ENCODE measurements around the gene DACH1.

DNA sequence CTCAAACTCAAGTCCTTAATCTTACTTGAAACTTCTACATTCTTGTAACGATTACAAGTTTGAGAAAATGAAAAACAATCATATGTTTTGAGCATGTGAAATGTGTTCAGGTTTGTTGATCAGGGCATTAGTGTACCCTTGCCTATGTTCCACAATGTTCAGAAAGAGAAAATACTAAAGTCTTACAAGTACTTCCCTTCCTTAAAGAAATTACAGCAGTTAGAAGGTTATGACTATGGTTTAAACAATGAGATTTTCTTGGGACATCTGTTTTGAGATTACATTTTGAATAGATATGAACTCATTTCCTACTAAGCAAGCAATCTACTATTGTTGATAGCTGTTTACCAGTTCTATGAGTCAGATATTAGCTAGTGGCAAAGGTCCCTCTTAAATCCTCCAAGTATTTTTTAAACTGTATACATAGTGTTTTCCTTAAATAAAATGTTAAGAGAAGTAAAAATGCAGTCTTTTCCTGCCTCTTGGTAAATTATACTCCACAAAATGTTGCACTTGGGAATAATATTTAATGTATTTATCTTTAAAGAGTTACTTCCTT lies 241.3 kb downstream of the DACH1 start:
- PRO-cap: no peak

- PRO-cap: no peak
Observed at GRCh38 chr13:71765106-71765589, 101.9 kb downstream of the DACH1 start.

DNA sequence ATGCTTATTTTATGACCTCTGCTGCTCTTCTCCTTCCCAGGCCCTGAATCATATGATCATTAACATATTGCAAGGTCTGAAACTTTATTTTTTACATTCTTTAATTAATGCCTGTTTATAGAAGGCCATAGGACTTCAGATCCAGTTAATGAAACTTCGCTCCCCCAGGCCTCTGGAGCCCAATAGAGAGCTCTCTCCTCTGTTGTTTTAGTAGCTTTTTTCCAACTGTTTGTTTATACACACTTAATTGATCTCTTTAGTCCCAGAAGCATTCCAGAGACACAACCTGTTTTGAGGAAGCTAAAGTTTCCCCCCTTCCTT lies 68.3 kb downstream of the DACH1 start:
- PRO-cap: no peak

DNA sequence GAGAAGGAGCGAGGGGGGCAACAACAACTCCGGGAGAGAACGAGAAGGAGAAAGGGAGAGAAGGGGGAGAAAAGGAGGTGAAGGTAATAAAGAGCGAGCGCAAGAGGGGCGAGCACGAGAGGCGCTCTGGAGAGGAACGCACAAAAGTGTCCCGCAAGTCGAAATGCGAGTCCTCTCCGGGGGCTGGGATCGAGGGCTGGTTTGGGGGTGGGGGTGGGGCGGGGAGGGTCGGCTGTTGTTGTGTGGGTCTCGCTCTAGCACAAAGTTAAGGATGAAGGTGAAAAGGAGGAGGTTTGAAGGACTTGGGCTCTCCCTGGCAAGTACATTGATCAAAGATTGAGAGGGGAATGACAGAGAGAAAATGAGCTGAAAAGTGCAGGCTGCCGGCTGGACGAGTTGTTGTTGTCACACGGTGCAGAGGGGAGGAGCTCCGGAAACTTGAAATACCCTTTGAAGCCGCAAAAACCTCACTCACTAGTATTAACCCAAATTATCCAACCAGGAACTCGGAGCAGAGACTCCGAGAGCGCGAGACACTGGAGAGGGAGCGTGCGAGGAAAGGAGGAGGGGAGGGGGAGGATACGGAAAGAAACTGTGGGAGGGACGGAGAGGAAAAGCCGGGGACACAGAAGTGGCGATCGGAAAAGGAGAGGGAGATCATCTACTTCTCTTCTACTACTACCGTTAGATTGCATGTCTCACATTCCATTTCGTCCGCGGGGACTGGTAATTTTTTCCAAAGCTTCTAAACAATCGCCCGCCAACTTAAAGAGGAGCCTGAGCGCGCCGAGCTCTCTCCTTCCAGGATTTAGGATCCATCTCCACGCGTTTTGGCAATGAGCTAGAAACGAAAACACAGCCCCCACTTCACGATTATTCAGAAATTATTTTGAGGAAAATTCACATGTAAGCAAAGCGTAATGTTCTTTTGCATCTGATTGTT lies at the start of gene DACH1:
DACH1 (minus strand) TSS at position 349 of the 943 bp plus-strand sequence.
- PRO-cap: no peak

GRCh38 chr13:72773547-72773989 lies 8.1 kb downstream of the DIS3 start:
- PRO-cap: no peak

DNA sequence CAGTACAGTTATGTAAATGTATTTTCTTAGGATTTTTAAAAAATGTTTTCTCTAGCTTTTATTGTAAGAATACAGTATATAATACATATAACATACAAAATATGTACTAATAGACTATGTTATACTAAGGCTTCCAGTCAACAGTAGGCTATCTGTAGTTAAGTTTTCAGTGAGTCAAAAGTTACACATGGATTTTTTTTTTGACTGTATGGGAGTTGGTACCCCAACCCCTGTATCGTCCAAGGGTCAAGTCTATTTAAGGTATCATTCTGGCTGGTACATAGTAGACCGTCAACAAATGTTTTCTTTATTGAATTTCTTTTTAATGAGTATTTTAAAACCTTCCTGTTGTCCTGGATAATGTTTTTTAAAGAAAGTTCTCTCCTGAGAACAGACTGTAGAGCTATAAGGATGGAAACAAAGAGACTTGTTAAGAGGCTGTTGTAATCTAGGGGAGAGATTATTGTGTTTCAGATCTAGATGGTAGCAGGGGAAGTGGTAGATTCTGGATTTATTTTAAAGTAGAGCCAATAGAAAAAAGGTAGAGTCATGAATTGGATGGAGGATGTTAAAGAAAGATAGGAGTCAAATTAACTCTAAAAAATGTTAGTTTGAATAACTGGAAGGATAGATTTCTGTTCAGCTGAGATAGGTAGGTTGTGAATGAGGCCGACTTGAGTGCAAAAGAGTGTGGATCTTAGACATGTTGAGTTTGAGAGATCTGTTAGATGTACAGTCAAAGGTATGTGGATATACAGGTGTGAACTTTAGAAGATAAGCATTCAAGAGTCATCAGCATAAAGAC lies 20.2 kb downstream of the PIBF1 start:
- PRO-cap: no peak

DNA sequence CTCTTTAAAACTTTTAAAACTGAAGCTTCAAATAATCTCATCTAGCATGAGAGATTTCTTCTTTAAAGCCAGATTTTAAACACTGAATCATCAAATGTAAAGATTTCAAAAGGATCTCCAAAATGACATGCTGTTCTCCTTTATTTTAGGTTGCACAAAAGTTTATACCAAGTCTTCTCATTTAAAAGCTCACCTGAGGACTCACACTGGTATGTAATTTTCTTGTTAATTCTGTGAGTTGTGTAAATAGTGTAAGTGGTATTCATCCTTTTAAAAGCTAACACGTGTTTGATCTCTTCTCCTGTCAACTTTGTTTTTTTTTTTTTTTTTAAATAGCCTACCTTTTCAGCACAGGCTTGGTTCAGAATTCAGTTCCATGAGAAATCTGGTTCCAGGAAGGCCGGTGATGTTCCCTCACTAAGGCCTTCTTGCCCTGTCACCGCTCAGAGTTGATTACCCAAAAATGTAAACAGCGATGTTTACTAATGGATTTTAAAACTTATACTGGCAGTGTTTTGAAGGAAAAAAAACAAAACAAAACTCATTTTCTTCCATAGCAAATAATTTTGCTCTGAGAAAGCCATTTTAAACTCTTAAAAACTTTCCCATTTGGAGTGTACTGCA lies 5.0 kb downstream of the KLF5 start:
- PRO-cap: no peak

GRCh38 chr13:73294165-73294515 lies 235.3 kb downstream of the KLF5 start:
- PRO-cap: no peak

- PRO-cap: no peak
Observed at GRCh38 chr13:73338449-73338939, 279.7 kb downstream of the KLF5 start.

DNA sequence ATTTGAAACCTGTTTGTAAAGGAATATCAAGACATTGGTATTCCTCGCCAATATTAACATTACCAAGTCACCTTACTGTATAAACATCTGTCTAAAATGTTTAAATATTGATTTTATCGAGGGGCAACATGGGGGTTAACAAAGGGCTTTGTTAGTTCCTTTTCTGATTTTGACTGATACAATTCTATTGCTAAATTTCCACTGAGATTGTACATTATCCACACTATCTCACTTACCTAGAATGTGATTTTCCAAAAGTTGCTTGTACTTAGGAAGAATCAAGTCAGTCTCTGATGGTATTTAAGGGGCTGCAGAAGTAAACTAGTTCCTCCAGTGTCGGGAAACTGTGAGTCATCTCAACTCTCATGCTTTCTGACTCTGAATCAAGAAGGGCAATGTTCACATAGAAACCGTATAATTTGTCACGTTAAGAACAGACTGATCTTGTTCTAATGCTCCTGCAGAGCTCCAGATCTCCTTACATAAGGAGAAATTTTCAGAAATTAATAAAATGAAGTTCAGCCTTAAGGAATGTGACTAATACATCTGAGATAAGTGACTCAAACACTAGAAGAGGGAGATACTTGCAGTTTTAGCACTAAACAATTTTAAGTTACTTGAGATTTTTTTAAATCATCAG lies 369.3 kb downstream of the KLF5 start:
- PRO-cap: no peak

- PRO-cap: no peak
Observed at GRCh38 chr13:73530983-73531329, 472.2 kb downstream of the KLF5 start.

DNA sequence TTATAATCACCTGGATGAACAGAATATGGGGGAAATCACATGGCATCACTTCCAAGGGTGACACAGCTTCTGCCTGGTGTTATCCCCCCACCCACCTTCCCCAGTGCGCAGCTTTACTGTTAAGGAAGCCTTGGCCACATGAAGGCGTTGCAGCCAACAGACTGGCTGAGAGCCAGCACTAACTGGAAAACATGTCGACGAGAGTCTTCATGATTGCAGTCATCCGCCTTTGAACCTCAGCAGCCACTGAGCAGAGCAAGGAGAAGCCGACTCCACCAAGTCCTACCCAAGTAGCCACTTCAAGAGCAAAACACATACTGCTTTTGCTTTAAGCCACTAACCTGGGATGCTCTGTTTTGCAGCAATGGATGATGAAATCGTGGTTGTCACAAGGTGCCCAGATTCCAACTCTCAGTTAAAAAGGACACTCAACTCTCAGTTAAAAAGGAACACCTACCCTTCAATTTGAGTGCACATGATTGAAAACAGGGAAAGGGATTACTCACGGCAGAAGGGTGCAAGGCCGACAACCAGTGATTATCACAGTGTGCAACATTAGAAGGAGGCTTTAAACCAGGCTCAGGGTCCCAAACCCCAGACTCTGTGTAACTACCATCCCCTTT lies 926.3 kb downstream of the KLF5 start:
- PRO-cap: no peak

- PRO-cap: no peak
Observed at GRCh38 chr13:74047907-74048089, 989.0 kb downstream of the KLF5 start.

DNA sequence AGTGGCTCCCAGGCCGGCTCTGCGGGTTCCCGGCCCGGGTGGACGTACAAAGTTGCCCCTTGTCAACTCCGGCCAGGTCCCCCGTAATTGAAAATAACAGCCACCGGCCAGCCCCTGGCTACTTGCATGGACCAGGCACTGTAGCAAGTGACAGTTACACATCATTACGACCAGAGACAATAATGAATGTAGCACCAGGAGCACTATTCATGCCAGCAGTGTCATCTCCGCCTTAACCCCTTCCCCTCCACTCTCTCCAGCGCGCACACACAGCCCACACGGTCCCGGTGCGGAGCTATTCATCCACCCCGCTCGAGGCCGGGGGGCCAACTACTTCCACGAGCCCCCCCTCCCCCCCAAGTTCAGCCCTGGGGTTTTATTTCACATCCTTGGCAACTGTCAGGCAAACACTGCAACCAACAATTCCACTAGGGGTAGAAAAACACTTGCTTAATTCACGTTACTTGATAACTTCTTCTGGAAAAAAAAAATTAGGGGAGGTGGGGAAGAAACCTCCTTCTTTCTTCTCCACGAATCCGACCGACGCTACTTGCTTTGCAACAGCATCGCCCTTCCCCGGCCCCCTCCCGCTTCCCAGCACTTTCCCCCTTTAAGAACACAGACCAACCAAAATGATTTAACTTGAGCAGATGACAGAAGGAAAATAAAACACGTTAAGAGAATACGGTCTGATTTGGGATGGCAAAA lies 1074.3 kb downstream of the KLF5 start:
- PRO-cap: no peak

- PRO-cap: no peak
Observed at GRCh38 chr13:74135735-74136098, 1076.9 kb downstream of the KLF5 start.

- PRO-cap: no peak
Observed at GRCh38 chr13:74575647-74576243, 906.2 kb downstream of the TBC1D4 start.

DNA sequence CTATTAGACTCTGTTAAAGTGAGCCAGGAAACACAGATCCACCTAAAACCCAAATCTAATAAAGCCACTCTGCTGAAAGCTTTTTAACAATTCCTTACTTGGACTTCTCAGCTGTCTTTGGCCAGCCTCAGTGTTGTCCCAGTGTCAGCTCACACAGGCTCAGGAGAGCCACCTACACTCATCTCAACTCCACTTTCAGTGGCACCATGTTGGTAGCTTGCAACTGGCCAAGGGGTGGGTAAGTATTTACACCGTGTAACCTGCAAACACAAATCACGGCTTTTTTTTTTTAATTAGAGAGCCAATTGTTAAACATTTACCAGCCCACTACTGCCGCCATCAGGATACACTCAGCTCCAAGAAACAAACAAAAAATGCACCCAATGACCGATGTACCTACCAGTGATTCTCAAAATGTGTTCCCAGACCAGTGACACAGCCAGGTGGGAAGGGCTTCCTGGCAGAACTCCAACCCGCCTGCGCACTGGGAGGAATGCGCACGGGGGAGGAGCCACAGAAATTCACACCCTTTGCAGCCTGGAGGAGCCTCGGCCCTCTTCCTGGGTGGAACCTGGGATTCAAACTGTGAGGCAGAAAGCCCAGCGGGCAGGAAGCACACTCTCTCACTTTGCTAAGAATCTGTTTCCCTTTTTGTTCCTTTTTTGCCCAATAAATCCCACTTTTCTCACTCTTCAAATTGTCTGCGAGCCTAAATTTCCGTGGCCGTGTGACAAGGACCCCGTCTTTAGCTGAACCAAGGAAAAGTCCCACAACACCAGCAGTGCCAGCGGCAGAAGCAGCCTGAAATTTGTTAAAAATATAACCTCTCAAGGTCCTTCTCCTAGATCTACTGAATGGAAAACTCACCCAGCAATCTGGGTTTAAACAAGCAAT lies 255.9 kb downstream of the TBC1D4 start:
- PRO-cap: no peak

DNA sequence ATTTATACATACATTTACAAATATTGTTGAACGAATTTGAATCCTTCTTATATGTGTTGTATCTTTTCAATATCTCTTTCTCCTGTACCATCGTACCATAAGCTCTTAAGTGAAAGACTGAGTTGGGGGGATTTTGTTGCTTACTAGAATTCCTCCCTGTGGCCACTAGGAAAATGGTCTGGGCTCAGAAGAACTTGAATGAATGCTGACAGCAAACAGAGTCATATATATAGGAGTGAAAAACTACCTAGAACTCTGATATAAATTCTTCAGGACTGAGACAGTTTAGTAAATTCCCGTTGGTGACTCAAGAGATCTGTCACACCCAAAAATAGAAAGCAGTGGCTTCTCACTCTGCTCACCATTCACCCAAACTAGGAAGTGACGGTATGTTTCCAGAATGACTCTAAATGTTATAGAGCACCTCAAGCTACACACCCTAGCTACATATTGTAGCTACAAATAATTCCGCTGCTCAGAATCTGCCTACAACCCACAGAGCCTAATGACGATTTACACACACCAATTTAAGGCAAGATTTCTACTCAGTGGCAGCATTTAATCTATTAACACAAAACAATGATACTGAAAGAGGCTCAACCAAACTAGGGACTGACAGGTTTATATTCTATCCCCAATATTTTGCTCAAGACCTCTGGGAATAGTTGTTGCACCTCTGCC lies 116.2 kb downstream of the TBC1D4 start:
- PRO-cap: no peak

- PRO-cap: no peak
Observed at GRCh38 chr13:75537992-75538598, 454 bp upstream of the COMMD6 start.

GRCh38 chr13:75796700-75796965 lies 160.5 kb downstream of the LMO7 start:
- PRO-cap: no peak